Rectum (tissue), 1 donor: Measurements from ENCODE around the genes MYL4 and NPEPPS.

- PRO-cap, result no peak
Observed at GRCh38 chr17:46139229-46139995, 53.8 kb downstream of the KANSL1 start.

DNA sequence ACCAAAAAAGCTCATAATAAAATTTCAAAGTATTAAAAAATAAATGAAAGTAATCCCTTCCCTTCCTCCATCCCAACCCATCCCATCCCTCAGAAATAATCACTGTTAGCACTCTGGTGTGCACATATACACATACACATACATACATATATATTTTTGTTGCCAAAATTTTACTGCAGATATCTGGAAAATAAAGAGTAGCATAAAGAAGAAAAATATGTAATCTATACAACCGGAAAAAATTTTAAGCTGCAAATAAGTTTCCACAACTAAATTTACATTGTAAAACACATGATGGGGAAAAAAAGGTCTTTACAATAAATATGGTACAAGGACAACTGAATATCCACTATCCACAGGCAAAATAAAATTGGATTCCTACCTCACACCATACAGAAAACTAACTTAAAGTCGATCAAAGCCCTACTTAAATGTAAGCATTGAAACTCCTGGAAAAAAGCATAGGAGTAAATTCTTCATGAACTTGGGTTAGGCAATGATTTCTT is 53.2 kb downstream of the KANSL1 start:
- PRO-cap, result no peak

- PRO-cap, result no peak
Observed at GRCh38 chr17:46998685-46998884, 19.5 kb upstream of the RPRML start.

GRCh38 chr17:47208732-47210010 is at the start of gene MYL4:
MYL4 (plus strand) TSS chr17:47209348.
- PRO-cap, result no peak

DNA sequence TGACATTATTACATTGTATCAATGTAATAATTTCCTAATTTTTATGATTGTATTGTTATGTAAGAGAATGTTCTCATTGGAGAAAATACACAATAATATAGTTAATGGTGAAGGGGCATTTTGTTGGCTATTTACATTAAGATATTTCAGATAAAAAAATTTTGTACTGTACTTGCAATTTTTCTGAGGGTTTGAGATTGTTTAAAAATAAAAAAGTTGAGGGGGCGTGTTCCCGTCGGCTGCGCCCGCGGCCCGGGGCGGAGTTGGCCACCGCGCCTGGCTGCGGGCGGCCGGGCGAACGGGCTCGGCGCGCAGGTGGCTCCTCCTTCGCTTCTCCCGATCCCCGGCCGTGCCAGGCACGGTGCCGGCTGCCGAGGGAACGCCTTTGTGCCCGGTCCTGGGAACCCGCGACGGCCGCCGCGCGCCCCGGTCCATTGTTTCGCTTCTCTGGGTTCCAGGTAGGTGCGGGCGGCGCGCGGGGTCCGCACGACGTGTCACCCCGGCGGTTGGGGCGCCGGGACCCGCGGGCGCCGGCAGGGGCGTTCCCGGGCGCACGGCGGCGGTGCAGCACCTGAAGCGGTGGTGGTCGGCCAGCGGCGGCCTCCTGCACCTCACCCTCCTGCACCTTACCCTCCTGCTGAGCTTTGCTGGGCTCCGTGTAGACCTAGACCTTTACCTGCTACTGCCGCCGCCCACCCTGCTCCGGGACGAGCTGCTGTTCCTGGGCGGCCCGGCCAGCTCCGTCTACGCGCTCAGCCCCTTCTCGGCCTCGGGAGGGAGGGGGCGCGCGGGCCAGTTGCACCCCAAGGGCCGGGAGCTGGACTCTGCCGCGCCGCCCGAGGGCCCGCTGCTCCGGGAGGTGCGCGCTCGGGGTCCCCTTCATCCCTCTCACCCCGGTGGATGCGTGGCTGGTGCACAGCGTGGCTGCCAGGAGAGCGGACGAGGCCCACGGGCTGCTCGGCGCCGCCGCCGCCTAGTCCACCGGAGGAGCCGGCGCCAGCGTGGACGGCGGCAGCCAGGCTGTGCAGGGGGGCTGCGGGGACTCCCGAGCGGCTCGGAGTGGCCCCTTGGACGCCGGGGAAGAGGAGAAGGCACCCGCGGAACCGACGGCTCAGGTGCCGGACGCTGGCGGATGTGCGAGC is 99.8 kb downstream of the EFCAB13 start:
- PRO-cap, result unidirectional peak, plus-strand start at position 388 of the sequence

- PRO-cap, result no peak
Observed at GRCh38 chr17:47438119-47439413, 92.3 kb upstream of the NPEPPS start.

GRCh38 chr17:47530799-47531845 is at the start of gene NPEPPS:
NPEPPS (plus strand) TSS chr17:47531108.
- PRO-cap, result bidirectional peak, plus-strand start at chr17:47531175, minus-strand start at chr17:47530965

GRCh38 chr17:47882253-47882582 is 13.8 kb upstream of the SP2 start:
- PRO-cap, result unidirectional peak, plus-strand start at chr17:47882483

- PRO-cap, result bidirectional peak, plus-strand start at chr17:47945752, minus-strand start at chr17:47945496; unidirectional peak, minus-strand start at chr17:47945928
Observed at GRCh38 chr17:47945029-47946066, 4.0 kb downstream of the PNPO start.

DNA sequence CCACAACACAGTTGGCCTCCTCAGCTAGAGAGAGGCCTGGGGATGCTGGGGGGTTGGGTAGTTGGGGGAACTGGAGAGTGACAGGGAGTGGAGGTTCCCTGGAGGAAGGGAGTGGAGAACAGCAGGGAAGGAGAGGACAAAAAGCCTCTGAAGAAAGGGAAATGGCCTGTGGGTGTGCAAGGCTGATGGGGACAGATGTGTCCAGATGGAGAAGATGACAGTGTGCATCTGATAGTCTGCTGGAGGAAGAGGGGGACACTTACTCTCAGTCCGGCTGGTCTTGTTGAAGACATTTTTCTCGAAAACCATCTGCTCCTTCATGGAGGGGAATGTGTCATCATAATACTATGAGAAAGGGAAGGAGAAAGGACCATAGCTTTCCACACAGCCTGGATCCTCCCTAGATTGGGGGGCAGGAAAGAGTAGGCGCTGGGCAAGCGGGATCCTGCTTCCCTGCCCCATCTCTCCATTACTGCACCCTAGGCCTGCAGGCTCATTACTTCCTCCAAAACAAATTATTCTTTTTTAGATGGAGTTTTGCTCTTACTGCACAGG is 3.9 kb downstream of the COPZ2 start:
- PRO-cap, result unidirectional peak, plus-strand start at position 264 of the sequence

DNA sequence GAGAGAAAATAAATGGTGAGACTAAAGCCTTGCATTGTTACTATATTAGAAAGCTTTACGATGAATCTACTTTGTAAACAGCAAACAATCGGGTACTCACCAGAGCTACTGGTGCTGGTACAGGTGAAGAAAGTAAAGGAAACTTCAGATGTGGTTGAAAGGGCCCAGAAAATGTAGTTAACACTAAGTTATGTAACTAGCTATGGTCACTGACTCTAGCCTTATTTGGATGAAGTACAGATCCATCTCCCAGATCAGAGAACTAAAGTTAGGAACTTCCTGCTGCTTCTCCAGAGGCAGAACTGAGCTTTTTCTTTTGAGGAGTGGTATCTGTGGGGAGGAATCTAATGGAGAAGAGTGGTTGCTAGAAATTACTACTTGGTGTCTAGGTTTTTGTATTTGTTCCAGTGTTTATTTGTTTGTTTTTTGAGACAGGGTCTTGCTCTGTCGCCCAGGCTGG is 987 bp downstream of the SNX11 start:
- PRO-cap, result no peak

DNA sequence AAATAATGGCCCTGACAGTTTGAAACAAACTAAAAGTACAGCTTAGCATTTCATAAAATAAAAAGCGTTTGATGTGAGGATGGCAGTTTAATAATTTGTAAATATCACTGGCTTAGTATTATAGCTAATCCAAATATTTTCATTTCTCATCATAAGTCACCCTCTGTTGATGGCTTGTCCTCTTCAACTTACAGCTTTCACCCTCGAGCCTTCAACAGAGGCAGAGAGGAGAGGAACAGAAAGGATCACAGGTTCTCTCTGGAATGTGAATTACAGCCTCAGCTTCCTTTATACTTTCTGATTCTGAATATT is 106.4 kb downstream of the SNX11 start:
- PRO-cap, result no peak

DNA sequence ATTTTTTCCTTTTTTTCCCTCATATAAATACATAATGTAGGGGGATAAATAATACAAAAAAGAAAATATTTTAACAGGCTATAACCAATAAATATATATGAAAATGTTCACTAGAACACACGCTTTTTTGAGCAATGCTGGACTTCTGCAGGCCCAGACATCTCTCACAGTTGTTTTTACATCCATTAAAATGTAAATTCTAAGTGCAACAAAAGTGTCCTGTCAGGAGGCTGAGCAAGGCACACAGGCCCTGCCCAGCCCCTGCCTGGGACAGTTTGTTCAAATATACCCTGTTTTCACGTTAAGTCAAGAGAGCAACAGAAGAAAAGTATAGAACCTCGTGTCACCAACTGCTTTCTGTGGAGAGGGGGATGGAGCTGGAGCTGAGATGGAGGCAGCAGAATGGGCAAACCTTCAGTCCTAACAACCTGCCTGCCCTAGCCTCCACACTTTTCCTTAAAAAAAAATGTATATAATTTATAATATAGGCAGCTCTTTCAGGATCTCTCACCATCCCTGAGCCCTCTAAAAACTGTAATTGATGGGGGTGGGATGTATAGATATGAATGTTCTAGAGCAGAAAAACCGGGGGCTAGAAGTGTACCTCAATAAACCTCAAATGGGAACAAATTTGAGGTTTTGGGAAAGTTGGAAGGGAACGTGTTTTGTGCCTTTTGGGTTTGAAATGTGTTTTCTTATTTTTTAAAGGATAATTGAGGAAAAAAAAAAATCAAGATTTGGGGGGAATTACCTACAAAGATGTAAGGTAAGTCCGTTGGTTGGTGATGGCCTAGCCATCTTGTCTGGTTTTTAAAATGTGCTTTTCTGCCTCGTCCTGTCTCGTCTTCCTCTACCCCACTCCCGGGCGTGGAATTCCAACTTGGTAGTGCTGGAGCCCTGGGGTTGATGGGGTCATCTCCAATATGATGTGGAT is 4.5 kb upstream of the HOXB2 start:
- PRO-cap, result no peak

- PRO-cap, result unidirectional peak, plus-strand start at chr17:48555721
Observed at GRCh38 chr17:48555190-48556134, 10.6 kb upstream of the HOXB2 start.

GRCh38 chr17:48563034-48563870 is 14.9 kb downstream of the HOXB4 start:
- PRO-cap, result no peak

- PRO-cap, result no peak
Observed at GRCh38 chr17:48568328-48569224, 9.6 kb downstream of the HOXB4 start.

DNA sequence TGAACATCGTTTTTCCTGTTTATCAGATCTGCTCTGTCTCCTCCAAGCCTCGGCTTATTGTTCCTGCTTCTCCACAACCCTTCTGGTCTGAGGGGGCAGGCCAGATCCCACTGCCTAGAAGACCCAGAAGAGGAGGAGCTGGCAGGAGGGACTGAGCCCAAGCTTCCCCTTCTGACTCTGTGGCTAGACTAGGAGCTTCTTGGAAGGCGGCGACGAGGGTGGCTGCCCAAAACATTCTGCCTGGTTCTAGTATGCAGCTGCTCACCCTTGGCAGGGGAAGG is 5.2 kb upstream of the HOXB5 start:
- PRO-cap, result unidirectional peak, minus-strand start at position 89 of the sequence

- PRO-cap, result bidirectional peak, plus-strand start at chr17:48604013, minus-strand start at chr17:48604041
Observed at GRCh38 chr17:48603936-48604177, 929 bp downstream of the HOXB6 start.

- PRO-cap, result unidirectional peak, plus-strand start at chr17:48613050; unidirectional peak, minus-strand start at chr17:48613247; bidirectional peak, plus-strand start at chr17:48613577, minus-strand start at chr17:48613511
Observed at GRCh38 chr17:48612849-48614002, 1.9 kb downstream of the HOXB8 start.

DNA sequence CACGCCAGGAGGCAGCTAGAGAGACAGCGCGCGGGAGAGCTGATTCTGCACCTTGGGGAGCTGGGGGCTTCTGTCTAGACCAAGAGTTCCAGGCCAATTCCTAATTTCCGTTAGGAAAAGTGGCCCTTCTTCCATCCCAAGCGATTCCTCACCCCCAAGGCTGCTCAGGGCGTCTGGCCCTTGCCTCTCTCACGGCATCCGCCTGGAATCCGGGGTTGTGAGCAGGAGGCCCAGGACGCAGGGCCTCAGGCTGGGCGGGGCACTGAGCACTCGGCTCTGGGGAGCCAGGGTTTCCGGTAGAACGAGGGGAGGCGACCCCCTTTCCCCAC is 19.8 kb upstream of the HOXB9 start:
- PRO-cap, result bidirectional peak, plus-strand start at position 248 of the sequence, minus-strand start at position 211 of the sequence